BE2C (cell line): ENCODE measurements around a stretch of chr6.

- RRBS = no CpG with 5 or more reads among the region's 10 CpGs
Measured at GRCh38 chr6:148451555-148452238, 109.1 kb downstream of the SASH1 start.

DNA sequence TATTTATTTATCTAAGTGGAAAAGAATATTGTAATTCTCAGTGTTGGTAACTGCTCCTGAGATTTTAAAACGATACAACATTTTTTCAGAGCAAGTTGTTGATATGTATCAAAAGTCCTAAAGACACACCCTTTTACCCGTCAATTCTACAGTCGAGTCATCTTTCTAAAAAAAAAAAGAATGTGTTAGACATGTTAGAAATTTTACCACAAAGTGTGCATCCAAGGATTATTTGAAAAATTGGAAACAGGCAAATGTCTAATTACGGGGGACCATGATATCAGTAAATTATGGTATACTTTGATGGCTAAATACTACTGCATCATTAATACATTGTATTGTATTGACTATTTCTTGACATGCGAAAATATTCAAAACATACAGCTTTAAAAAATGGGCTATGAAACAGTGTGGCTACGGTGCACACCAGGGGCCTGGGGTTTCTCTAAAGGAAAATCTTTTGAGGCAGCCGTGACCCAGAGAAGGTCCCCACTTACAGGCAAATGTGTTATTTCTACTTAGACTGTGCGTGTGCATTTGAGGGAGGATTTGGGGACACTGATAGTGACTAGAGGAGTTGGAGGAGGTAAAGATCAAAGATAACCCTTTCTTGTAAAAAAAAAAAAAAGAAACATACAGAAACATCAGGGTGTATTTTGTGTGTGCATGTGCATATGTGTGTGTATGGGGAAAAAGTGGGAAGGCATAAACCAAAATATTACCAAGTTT is 160.7 kb downstream of the SASH1 start:
- RRBS = no CpG with 5 or more reads among the region's 8 CpGs

GRCh38 chr6:148508282-148508990 is 165.8 kb downstream of the SASH1 start:
- RRBS = no CpG with 5 or more reads among the region's 13 CpGs

DNA sequence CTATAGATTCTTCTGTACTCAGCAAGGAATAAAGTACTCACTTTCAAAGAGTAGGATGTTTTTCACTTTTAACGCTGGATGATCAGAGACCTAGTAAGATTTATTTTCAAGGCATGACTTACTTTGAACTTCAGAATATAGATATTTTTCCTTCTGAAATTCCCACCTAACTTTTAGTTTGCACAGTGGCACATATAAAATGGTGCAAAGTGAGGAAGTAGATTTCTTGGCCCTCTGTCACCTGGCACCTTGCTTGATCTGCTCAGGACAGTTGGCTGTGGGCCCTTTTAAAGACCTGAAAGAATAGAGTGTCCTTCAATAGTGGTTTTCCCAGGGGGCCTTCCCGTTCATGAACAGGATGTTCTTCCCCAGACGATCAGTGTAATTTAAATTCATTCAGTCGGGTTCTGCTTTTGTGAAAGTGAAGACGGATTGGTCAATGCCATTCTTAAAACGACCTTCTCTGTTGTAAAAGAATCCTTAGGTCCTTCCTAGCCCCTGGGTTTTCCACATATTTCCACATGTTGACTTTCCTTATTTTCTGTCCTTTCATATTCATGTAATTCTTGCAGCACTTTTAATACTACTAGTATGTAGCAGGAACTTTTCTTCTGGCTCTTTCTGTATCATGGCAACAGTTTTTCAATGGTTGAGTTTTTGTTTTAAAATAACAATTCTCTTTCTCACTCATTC is 178.5 kb downstream of the SASH1 start:
- RRBS = no CpG with 5 or more reads among the region's 6 CpGs

DNA sequence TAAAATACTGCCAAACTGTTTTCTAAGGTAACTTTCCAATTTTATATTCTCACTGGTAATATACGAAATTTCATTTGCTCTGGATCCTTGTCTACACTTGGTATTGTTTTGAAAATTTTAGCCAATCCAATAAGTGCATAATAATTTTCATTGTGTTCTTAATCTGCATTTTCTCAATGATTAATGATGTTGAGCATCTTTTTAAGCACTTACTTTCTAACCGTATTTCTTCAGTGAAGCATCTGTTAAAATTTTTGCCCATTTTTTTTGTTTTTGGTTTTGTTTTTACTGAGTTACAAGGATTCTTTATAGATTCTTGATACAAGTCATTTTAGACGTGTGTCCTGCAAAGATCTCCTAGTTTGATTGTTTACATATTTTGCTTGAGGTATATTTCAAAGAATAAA is 142.8 kb upstream of the UST start:
- RRBS = no CpG with 5 or more reads among the region's 3 CpGs

- RRBS = no CpG with 5 or more reads among the region's 14 CpGs
Measured at GRCh38 chr6:148750681-148751633, 4.1 kb downstream of the UST start.

DNA sequence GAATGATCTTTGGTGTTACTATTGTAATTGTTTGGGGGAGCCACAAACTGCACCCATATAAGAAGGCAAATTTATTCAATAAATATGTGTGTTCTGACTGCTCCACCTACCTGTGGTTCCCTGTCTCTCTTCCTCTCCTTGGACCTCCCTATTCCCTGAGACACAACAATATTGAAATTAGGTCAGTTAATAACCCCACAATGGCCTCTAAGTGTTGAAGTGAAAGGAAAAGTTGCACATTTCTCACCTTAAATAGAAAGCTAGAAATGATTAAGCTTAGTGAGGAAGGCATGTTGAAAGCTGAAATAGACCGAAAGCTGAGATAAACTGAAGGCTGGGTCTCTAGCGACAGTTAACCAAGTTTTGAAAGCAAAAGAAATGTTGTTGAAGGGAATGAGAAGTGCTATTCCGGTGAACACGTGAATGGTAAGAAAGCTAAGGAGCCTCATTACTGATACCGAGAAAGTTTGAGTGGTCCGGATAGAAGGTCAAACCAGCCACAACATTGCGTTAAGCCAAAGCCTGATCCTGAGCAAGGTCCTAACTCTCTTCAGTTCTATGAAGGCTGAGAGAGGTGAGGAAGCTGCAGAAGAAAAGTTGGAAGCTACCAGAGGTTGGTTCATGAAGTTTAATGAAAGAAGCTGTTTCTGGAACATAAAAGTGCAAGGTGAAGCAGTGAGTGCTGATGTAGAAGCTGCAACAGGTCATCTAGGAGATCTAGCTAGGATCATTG is 34.2 kb downstream of the UST start:
- RRBS = 54% methylated on average over 2 of the region's 7 CpGs

DNA sequence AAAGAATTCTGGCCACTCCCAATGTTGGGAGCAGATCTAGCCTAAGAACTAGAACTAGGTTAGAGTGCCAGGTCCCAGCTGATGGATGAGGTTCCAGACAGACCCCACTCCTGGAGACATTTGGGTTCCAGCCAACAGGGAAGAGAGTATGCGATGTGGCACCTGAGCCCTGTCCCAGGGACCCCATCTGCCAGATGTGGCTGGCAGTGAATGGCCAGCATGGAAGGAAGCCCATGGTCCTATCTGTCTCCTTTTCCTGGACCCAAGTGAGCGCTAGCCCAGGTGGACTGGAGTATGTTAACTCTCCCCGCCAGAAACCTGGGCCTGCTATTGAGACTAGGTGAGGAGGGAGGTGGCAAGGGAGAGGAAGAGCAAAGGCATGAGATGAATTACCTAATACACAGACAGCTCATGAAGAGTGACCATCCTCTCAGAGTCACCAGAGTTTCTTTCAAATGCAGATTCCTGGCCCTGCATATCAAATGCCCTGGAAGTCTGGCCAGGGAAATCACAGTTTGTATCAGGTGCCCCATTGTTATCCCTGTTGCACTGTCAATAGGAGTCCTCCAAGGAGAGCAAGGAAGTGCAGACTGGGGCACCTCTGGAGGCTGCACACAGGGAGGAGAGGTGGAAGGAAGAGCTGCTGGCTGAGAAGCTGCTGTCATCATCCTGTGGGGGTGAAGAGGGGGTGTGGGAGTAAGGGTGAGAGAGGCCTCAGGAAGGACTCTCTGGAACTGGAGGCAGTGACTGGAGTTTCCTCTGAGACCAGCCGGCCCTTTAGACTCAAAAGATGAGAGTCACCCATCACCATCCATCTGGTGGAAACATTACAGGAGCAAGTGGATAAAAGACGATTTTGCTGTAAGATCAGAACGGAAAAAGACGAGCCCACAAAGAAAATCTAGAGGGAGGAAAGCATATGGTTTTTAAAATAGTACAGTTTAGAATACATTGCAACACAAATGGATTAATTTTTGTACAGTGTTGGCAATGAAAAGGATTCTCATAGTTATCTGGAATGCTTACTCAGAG is 267.8 kb downstream of the UST start:
- RRBS = no CpG with 5 or more reads among the region's 7 CpGs

DNA sequence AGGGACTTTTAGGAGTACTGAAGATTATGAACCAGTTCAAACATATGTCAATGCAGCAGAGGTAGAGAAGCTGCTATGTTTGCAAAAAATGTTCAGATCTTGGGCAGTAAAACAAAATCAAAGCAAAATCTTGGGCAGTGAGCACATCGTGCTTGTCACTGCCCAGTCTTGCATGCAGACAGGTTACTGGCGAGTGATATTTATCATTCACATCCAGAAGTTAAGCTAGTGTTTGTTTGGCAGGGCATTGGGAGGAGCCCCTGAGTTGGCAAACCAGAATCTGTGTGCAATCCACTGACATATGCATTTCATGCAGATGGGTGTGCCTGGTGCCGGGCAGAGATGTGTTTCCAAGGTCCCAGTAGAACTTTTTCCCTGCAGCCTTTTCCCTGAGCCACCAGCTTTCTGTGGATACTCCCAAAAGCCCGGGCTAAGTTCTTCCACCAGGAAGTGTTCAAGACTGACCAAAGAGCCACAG is 256.2 kb upstream of the TAB2 start:
- RRBS = 25% methylated on average over 2 of the region's 4 CpGs

DNA sequence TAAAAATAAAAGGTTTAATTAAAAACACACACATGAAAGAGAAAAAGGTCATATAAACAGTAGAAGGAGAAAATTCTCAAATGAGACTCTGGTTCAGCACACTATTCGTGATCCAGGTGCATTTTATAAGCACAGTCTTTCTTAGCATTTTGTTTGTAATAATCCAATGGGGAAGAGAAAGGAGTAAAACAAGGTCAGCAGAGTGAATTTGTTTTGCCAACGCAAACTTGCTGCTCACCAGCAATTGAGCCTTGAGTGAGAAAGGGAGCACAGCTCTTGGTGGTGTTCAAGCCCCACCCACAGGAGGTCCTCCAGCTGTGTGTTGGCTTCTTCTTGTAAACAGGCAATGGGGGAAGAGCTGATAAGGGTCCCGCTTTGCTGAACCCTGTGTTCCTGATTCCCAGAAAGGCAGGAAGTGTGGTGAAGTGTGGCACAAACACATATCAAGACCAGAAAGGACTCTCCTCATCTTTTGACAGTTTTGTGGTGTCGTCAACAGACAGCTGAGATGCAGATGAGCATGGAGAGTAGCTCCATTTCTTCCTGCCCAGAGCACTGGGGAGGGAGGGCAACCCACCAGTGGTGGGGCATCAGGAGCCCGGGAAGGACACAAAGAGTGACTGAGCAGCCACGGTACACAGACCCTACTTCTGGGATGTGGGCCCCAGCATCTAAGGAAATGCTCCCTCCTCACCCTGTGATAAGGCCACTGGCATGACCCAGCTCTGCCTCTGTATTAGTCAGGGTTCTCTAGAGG is 189.1 kb upstream of the TAB2 start:
- RRBS = no CpG with 5 or more reads among the region's 6 CpGs

- RRBS = no CpG with 5 or more reads among the region's 6 CpGs
Measured at GRCh38 chr6:149132241-149132907, 185.1 kb upstream of the TAB2 start.

GRCh38 chr6:149331057-149332275 is 14.0 kb downstream of the TAB2 start:
- RRBS = no CpG with 5 or more reads among the region's 4 CpGs

DNA sequence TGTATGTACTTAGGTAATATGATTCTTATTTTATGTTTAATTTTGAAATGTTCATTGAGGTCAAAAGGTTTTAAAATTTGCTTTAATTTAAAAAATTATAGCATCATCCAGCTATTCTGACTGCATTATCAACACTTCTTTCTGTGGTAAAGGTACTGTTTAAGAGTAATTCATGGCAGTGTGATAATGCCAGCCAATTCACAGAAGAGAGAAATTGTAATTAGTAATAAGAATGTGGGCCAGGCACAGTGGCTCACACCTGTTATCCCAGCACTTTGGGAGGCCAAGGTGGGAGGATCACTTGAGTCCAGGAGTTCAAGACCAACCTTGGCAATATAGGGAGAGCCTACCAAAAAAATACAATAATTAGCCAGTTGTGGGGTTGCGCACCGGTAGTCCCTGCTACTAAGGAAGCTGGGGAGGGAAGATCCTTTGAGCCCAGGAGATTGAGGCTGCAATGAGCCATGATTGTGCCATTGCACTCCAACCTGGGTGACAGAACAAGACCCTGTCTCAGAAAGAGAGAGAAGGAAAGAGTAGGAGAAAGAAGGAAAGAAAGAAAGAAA is 30.4 kb downstream of the TAB2 start:
- RRBS = no CpG with 5 or more reads among the region's 2 CpGs

- RRBS = 91% methylated on average over 10 of the region's 28 CpGs
Measured at GRCh38 chr6:149474237-149475074, 10.4 kb downstream of the ZC3H12D start.

DNA sequence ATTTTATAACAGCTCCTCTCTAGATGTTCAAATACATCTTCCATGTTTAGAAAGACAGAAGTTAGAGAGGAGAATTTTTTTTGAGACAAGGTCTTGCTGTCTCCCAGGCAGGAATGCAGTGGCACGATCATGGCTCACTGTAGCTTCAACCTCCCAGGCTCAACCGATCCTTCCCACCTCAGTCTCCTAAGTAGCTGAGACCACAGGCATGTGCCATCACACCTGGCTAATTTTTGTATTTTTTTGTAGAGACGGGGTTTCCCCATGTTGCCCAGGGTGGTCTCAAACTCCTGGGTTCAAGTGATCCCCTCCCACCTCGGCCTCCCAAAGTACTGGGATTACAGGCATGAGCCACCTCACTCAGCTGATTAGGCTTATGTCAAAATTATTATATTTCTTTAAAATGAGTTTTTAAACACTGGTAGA is 21.7 kb upstream of the ZC3H12D start:
- RRBS = no CpG with 5 or more reads among the region's 4 CpGs

- RRBS = no CpG with 5 or more reads among the region's 15 CpGs
Measured at GRCh38 chr6:149883895-149884639, 13.8 kb downstream of the RAET1E start.

DNA sequence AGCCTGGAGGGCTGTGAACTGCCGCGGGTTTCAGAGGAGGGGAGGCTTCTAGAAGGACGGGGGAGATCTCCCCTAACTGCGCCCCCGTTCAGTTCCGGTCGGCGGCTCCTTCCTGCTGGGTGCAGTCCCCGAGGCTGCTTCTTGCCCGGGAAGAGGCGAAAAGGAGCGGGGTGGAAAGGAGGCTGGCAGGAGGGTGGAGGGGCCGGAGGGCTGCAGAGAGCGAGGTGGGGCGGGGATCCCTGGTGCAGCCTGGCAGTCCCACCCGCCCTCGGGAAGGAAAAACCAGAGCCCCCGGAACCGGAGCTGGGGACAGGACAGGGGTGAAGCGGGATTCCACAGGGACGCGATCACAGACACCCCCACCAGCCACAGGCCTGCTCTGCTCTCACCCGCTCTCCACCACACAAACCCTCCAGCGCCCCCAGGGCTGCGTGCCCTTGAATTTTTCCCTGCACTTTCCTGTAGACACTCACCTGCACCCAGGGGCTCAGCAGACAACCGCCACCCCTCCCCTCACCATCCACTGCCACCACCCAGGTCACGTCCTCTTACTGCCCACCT is 462 bp downstream of the ULBP2 start:
- RRBS = 2% methylated on average over 12 of the region's 27 CpGs

GRCh38 chr6:149964837-149965709 is 1.3 kb downstream of the ULBP1 start:
- RRBS = no CpG with 5 or more reads among the region's 77 CpGs

DNA sequence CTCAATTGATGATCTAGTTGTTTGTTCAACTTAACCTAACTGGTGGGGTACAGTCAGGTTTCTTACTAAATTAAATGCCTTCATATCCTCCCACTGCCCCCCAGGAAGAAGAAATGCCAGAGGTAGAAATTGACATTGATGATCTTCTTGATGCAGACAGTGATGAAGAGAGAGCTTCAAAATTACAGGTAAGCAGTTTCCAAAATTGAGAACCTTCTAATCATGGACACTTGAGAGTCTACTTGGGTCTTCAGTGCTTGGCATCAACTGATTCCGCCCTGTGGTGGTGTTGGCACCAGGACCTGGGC is 71.8 kb downstream of the PPP1R14C start:
- RRBS = no CpG with 5 or more reads among the region's 1 CpG

- RRBS = no CpG with 5 or more reads among the region's 5 CpGs
Measured at GRCh38 chr6:150248545-150249055, 105.8 kb downstream of the PPP1R14C start.